ENCODE measurements around the gene PPTC7.

- PRO-cap, result bidirectional peak, plus-strand start at chr12:109115856, minus-strand start at chr12:109115820; bidirectional peak, plus-strand start at chr12:109116076, minus-strand start at chr12:109115906
Observed at GRCh38 chr12:109115348-109116150, 838 bp upstream of the ACACB start.

DNA sequence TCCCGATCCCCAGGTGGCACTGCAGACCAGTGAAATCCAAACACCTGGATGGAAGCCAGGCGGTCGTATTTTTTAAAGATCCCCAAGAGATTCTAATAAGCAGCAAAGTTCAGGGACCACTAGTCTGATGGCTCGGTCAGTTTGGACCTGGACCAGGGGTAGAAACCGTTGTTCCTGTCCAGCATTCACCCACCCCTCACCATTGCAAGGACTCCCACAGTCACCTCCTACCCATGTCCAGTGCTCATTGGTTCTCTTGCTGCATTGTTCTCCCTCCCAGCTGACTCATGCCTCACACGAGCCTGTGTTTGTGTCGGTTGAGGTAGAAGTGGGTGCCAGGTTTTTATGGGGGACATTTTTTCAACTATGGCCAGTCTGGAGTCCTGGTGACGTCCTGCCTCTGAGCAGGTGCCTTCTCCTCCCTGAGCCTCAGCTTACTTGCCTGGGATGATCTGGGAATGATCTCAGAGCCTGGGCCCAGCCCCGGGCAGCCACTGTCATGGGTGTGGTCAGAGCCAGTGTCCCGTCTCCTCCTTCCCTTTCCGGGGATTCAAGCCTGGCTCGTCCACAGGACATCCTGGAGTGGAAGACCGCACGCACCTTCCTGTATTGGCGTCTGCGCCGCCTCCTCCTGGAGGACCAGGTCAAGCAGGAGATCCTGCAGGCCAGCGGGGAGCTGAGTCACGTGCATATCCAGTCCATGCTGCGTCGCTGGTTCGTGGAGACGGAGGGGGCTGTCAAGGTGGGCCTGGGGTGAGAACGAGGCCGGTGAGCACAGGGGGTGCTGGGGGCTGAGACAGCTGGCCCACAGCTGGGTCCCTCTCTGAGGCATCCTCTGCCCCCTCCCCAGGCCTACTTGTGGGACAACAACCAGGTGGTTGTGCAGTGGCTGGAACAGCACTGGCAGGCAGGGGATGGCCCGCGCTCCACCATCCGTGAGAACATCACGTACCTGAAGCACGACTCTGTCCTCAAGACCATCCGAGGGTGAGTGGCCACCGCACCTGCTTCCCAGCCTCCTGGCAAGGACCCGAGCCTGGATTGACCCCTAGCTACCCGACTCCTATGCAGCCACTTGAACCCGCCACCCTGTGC lies 44.2 kb downstream of the FOXN4 start:
- PRO-cap, result no peak

DNA sequence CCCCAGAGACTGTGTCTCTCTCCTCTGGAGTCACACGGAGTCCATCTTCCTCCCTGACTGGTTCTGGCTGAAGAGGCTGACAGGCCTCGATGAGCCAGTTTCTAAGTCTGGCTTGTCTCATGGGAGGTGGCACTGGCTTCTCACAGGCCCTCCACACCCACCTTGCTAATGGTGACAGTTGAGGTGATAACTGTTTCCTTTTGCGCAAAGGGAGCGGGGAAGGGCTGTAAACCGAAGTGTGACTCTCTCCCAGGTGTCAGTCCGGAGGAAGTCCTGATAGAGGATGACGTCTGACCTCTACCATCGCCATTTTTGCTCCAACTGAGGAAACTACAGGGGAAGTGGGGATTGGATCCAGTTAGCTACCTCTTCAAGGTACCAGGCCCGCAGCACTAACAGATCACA lies 30.2 kb downstream of the KCTD10 start:
- PRO-cap, result no peak

GRCh38 chr12:109574757-109575072 lies 1.1 kb downstream of the MVK start:
- PRO-cap, result no peak

- PRO-cap, result no peak
Observed at GRCh38 chr12:109719319-109719839, 5.8 kb downstream of the FAM222A start.

GRCh38 chr12:109783792-109784334 lies 49.3 kb downstream of the TRPV4 start:
- PRO-cap, result no peak

DNA sequence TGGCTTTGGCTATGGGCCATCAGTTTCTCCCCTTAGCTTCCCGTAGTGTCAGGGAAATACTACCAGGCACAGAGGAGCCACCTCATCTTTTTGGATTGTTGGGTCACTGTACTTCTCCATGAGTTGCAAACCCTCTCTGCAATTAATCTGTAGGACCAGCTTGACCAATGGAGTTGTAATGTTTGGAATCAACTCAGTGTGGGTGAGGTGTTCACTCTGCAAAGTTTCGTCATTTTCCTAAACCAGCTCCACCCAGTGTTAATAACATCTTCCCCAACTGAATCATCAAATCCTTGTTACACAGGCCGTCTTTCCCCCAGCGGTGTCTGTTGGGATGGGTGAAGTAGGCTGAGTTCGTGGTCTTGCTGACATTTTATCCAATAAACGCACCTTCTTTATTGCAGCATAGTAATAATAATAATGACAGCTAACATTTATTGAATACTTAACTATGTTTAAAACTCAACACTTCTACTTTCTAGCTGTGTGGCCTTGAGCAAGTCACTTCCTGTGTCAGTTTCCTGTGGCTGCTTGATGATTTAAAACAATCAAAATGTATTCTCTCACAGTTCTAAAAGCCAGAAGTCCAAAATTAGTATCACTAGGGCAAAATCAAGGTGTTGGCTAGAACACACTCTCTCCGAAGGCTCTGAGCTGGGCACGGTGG lies 8.1 kb upstream of the GLTP start:
- PRO-cap, result no peak

- PRO-cap, result no peak
Observed at GRCh38 chr12:109892635-109893231, 7.3 kb upstream of the TCHP start.

DNA sequence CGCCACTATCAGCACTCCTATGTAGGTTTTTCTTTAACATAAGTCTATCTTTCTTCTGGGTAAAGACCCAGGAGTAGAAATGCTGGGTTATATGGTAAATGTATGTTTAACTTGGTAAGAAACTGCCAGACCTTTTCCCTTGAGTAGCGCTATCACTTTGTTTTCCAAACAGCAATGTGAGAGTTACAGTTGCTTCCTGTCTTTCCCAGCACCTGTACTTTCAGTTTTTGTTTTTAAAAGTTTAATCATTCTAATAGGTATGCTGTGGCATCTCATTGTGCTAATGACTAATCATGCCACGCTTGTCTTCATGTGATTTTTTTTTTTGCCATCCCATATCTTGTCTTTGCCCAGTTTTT lies 28.2 kb downstream of the GIT2 start:
- PRO-cap, result no peak

- PRO-cap, result unidirectional peak, minus-strand start at chr12:110000306
Observed at GRCh38 chr12:109999814-110000524, 739 bp downstream of the ANKRD13A start.

- PRO-cap, result no peak
Observed at GRCh38 chr12:110007959-110008427, 8.8 kb downstream of the ANKRD13A start.

- PRO-cap, result no peak
Observed at GRCh38 chr12:110015277-110015632, 16.0 kb downstream of the ANKRD13A start.

GRCh38 chr12:110018913-110019547 lies 19.8 kb downstream of the ANKRD13A start:
- PRO-cap, result no peak

GRCh38 chr12:110316399-110316829 lies 35.4 kb downstream of the ATP2A2 start:
- PRO-cap, result no peak

DNA sequence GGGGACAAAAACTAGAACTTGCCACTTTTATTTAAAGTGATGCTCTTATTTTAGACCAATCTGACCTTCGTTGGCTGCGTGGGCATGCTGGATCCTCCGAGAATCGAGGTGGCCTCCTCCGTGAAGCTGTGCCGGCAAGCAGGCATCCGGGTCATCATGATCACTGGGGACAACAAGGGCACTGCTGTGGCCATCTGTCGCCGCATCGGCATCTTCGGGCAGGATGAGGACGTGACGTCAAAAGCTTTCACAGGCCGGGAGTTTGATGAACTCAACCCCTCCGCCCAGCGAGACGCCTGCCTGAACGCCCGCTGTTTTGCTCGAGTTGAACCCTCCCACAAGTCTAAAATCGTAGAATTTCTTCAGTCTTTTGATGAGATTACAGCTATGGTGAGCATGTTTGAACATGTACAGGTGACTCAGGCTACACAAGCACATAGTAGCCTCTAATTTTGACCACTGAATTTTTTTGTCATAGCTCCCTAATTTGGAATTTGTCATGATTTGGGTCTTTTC lies 59.6 kb downstream of the ATP2A2 start:
- PRO-cap, result no peak

- PRO-cap, result no peak
Observed at GRCh38 chr12:110346130-110347038, 57.1 kb downstream of the ANAPC7 start.

GRCh38 chr12:110347791-110348748 lies 55.4 kb downstream of the ANAPC7 start:
- PRO-cap, result unidirectional peak, plus-strand start at chr12:110348121

GRCh38 chr12:110350200-110351115 lies 53.0 kb downstream of the ANAPC7 start:
- PRO-cap, result no peak

DNA sequence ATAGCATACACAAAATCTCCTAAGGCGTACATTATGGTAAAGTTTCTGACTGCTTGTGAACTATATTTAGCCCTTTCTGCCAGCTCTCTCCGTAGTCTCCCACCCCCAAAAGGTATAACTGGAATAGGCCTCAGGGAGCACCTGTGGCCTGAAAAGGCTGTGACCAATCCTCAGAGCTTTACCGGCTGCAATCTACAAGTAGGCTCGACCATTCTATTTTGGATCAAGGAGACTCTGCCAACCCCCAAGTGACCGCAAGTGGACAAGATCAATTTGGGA lies 1.2 kb downstream of the PPTC7 start:
- PRO-cap, result unidirectional peak, plus-strand start at position 226 of the sequence

DNA sequence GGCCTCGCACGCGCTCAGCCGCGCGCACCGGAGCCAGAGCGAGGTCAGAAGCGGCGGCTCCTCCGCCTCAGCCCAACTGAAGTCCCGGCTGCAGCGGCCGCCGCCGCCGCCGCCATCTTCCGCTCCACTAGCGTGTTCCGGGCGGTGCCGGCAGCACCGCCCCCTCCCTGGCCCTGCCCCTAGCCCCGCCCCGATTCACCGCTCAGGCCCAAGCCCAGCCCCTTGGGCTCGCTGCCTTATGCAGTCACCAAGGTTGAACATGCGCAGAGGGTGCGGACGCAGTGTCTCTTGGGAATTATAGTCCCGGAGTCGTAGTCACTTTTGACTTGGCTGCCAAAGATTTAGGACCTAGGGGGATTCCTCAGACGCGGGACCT lies at the start of gene PPTC7:
Gene PPTC7, minus strand, starts transcription at position 132 of the 376 bp plus-strand sequence.
- PRO-cap, result bidirectional peak, plus-strand start at position 318 of the sequence, minus-strand start at position 129 of the sequence